Cardiac fibroblast (primary cell): ENCODE results near the genes DUSP9 and ARHGAP4.

DNA sequence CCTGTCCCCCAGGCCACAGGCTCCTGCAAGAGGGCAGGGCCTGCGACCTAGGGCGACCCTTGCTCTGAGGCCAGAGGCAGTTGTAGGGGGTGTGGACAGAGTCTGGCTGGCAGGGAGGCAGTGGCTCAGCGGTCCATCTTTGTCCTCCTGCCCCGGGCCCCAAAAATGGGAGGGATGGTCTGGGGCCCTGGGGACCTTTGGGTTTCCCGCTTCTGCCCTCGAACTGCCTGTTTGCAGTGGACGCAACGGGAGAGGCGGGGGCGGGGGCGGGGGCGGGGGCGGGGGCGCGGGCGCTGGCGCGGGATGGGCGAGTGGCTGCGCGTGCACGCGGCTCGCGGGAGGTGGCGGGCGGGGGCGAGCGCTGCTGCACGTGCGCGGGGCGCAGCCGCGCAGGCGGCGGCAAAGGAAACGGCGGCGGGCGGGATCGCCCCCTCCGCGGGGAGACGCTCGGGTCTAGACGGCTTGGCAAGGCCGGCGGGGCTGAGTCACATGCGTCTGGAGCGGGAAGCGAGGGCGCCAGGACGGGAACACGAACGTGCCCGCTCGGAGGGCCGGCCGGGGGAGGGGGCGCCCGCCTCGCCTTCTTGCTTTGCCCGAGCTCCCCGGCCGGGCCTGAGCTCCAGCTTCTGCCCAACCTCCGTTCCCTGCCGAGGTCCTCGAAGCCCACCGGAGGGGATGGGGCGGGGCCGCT is 4.2 kb upstream of the HAUS7 start:
- RRBS: 2% methylated on average over 15 of the region's 72 CpGs

GRCh38 chrX:153517969-153518443 is 564 bp downstream of the ATP2B3 start:
- RRBS: 4% methylated on average over 20 of the region's 56 CpGs

- RRBS: 6% methylated on average over 4 of the region's 41 CpGs
These were observed 10.9 kb upstream of the CCNQ start for GRCh38 chrX:153609680-153610304.

DNA sequence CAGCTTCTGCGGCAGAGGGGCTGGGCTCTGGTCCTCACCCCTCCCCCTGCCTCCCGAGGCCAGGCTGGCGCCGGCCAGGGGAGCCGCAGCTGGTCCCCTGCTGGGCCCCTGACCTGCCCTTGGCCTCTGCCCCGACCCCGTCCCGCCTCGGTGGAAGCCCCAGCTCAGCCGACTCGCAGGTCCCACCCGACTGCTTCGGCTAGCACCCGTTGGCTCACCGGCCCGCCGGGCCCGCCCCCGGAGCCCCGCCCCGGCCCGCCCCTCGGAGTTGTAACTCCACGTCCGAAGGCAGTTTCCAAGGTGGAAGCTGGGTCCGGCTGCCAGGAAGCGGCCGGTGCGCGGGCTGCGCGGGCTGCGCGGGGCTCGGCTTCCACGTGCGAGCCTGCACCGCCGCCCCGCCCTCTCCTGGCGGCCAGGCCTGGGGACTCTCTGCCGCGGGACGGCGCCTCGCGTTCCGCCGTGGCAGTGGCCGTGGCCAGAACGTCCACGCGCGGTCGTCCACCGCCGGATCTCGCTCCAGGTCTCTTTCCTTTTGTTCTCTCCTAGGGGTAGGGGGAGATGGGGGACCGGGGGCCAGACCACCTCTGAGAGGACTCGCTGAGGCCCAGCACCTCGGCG is at the start of gene DUSP9:
Gene DUSP9, plus strand, starts transcription at position 298 of the 618 bp plus-strand sequence.
- RRBS: 6% methylated on average over 8 of the region's 62 CpGs

GRCh38 chrX:153673414-153673692 is 260 bp downstream of the PNCK start:
- RRBS: no CpG with 5 or more reads among the region's 33 CpGs

DNA sequence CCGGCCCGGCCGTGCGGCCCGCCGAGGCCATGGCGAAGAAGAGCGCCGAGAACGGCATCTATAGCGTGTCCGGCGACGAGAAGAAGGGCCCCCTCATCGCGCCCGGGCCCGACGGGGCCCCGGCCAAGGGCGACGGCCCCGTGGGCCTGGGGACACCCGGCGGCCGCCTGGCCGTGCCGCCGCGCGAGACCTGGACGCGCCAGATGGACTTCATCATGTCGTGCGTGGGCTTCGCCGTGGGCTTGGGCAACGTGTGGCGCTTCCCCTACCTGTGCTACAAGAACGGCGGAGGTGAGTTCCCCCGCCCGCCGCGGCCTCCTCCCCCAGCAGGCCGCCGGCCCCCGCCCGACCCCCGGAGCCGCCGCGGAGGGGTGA is 807 bp downstream of the SLC6A8 start:
- RRBS: 3% methylated on average over 5 of the region's 53 CpGs

- RRBS: no CpG with 5 or more reads among the region's 23 CpGs
These were observed 17.7 kb downstream of the SLC6A8 start for GRCh38 chrX:153705110-153706102.

DNA sequence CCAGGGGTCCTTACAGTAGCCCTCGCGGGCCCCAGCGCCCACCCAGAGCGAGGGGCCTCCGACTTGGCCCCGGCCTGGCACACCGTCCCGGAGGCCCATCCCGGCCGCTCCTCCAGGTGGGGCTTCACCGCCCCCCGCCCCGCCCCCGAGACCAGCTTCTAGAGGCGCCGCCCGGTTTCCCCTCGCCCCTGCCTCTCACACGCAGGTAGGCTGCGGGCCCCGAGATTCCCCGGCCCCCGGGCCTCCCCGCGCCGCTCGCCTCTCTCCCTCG is 250 bp downstream of the BCAP31 start:
- RRBS: 3% methylated on average over 20 of the region's 28 CpGs

DNA sequence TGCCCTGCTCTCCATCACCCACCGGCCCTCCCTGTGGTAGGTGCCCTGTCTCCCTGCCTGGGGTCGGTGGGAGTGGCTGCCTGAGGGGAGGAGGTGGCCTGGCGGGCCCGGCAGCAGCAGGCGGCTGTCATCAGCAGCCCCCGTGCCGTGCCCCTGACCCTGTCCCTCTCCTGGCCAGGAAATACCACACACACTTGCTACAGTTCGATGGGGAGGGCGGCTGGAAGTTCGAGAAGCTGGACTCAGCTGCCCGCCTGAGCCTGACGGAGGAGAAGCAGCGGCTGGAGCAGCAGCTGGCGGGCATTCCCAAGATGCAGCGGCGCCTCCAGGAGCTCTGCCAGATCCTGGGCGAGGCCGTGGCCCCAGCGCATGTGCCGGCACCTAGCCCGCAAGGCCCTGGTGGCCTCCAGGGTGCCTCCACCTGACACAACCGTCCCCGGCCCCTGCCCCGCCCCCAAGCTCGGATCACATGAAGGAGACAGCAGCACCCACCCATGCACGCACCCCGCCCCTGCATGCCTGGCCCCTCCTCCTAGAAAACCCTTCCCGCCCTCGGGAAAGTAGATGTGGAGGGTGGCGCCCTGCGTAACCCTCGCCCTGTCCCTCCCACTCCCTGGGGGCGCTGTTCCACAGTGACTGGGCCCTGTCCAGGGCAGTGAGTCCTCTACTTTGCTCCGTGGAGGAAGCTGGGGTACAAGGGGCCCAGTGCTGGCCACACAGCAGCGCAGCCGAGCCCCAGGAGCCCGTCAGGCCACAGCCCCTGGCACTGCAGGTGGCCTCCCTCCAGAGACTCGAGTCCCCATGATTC is 18.9 kb downstream of the ABCD1 start:
- RRBS: 5% methylated on average over 4 of the region's 38 CpGs

DNA sequence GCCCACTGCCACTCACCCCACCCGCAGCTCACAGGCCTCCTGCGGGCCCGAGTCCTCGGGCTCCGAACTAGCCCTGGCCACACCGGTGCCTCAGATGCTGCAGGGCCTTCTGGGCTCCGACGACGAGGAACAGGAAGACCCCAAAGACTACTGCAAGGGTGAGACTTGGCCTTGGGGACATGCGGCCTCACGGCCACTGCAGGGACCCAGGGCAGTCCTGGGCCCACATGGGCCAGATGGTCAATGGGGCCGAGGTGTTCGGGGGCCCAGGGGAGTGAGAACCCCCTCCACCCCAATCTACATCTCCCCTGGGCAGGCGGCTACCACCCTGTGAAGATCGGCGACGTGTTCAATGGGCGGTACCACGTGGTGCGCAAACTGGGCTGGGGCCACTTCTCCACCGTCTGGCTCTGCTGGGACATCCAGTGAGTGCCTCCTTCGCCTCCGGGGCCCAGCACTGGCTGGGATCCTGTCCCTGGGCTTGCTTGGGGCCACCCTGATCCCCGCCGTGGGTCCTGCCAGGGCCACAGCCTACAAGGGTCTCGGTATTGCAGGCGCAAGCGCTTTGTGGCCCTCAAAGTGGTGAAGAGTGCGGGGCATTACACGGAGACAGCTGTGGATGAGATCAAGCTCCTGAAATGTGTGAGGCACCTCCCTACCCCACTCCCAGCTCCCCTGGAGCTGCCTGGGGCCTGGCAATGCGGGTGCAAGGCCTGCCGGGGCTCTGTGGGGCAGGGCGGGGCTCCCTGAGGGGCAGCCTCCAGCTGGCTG is 533 bp downstream of the SRPK3 start:
- RRBS: no CpG with 5 or more reads among the region's 33 CpGs

DNA sequence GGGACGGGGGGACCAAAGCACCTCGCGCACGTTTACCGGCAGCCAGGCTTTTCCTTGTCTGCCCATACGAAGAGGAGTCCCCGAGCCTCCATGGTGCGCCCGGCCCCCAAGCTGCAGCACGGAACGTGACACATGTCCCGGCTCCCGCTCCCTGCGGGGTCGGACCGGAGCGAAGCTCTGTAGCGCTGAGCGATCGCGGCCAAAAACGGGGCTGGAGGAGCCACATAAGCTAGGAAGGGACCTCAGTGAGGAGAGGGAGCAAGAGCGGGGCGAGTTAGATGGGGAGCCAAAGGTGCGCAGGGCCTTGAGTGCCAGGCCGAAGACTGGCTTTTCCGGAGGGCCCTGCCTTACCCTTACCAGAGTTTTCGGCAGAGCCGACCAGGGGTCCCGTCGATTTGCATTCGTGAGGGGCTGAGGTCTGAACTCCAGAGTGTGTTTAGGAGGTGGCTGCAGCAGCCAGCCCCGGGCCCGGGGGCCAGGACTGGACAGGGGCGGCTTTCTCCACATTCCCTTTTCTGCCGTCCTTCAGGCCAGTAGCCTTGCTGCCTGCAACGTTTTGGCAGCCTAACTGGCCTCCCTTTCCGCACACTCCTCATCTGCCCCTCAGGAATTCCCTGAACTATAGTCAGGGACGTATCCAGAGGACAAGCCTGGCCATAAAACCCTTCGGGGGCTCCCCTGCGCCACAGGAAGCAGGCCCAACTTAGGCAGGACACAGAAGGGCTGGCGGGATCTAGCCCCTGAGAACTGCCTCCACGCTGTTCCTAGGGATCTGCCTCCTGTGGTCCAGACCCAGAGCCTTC is 628 bp downstream of the SSR4 start:
- RRBS: 1% methylated on average over 9 of the region's 43 CpGs

DNA sequence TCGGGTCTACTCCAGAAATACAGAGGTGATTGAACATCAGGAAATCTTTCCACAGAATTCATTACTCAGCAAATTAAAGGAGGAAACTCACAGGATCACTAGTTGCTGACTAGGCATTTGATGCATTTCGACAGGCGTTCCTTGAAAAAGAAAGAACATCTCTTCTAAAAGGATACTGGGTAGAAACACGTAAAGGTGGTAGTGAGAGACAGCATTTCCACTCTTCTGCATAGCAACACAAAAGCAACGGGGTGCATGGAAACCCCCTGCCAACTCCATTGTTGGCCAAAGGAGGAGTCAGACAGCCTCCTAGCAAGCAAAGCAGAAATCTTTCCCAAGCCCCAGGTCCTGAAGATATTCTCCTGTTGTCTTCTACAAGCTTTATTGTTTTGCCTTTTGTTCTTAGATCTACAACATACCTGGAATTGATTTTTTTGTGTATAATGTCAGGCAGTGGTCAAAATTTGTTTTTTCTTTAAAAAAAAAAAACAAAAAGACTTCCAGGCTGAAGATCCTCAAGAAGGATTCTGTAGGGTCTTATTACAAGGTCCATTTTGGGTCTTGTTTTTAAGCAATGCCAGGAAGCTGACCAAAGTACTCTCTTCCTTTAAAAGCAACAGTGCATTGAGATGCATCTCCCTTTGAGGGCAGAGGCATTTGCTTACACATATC is 14.4 kb upstream of the PDZD4 start:
- RRBS: no CpG with 5 or more reads among the region's 5 CpGs

GRCh38 chrX:153878879-153879498 is 7.0 kb downstream of the L1CAM start:
- RRBS: no CpG with 5 or more reads among the region's 23 CpGs

DNA sequence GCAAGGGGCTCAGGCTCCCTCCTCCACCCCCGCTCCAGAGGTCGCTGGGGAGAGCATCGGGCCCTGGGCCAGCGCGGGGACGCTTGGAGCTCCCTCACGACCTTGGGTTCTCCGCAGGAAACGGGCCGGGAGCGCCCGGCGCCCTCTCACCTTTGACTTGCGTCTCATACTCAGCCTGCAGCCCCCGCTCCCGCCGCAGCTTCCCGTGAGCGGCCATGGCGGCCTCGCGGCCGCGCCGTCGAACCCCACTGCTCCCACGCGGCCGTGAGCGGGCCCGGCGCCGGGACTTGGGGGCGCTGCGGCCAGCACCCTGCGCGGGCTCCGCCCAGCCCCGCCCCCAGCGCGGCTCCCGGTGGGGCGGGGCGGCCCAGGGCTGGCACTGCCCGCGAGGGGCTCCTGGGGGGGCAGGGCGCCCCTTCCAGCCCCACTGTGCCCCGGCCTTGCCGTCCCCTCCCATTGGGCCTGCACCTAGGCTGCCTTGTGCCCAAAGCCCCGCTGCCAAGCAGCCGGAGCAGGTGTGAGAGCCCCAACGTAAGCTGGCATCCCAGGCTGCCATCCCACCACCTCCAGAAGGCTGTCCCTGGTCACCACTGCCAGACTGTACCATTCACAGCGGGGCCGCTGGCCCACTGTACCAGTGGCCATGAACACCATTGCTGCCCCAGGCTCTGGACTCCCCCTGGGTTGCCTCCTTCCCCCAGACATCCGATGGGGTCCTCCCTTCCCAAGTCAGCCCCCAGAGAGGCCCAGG is at the start of gene ARHGAP4:
Gene ARHGAP4, minus strand, starts transcription at position 279 of the 751 bp plus-strand sequence.
- RRBS: 11% methylated on average over 15 of the region's 55 CpGs

GRCh38 chrX:153927799-153928890 is 2.1 kb upstream of the ARHGAP4 start:
- RRBS: 1% methylated on average over 55 of the region's 82 CpGs

DNA sequence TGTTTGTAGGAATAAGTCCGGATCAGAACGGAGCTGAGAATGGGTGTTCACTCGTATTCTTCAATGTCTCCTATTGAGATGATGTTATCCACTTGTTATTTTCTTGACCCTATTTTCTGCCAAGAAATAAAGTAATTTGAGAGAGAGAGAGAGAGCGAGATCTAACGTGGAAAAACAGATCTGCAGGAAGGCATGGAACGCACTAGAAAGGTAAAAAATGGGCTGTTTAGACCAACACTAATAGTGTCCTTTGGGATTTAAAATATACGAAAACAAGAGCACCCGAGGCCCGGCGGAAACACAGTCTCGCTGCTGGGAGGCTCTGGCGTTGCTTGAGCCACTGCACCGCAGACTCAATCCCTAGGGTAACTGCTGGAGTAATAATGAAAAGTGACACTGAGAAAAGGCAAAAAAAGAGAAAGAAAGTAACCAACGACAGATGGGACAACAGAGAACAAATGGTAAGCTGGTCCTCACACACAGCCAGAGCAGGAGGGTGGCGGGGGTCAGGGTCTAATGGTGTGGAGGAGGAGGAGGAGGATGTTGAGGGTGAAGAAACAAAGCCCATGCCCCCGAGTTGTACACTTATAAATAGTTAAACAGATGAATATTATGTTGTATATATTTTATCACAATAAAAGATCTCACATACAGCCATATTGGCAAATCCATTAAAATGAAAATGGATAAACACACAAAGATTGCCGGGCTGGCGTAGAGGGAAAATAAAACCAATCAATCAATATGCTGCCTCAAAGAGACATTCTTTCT is 15.4 kb downstream of the IRAK1 start:
- RRBS: no CpG with 5 or more reads among the region's 18 CpGs

- RRBS: 93% methylated on average over 6 of the region's 24 CpGs
These were observed 1.8 kb downstream of the IRAK1 start for GRCh38 chrX:154017796-154018431.

- RRBS: no CpG with 5 or more reads among the region's 9 CpGs
These were observed 17.4 kb upstream of the MECP2 start for GRCh38 chrX:154114945-154115313.

- RRBS: no CpG with 5 or more reads among the region's 5 CpGs
These were observed 38.5 kb downstream of the TKTL1 start for GRCh38 chrX:154334094-154334405.

DNA sequence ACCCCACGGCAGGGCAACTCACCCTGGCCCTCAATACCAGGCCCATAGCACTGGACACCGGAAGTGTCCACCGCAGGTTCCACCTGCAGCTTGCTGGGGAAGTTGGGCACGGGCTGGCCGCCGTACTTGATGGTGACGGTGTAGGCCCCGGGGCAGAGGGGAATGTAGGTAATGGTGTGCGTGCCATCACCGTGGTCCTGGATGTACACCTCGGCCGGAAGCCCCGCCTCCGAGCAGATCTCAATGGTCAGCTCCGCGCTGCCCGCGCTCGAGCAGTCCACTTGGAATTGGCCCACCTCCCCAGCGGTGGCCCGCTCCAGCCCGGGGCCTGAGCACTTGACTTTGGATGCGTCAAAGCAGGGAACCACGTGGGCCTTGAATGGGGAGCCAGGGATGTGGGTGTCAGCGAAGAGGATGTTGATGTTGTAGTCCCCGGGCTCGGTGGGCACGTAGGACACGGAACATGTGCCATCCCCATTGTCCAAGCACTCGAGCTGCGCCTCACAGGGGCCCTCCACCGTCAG is 14.4 kb downstream of the FLNA start:
- RRBS: 82% methylated on average over 4 of the region's 32 CpGs